Omental fat pad (tissue), 4 donors: ENCODE measurements around the gene PIK3IP1.

DNA sequence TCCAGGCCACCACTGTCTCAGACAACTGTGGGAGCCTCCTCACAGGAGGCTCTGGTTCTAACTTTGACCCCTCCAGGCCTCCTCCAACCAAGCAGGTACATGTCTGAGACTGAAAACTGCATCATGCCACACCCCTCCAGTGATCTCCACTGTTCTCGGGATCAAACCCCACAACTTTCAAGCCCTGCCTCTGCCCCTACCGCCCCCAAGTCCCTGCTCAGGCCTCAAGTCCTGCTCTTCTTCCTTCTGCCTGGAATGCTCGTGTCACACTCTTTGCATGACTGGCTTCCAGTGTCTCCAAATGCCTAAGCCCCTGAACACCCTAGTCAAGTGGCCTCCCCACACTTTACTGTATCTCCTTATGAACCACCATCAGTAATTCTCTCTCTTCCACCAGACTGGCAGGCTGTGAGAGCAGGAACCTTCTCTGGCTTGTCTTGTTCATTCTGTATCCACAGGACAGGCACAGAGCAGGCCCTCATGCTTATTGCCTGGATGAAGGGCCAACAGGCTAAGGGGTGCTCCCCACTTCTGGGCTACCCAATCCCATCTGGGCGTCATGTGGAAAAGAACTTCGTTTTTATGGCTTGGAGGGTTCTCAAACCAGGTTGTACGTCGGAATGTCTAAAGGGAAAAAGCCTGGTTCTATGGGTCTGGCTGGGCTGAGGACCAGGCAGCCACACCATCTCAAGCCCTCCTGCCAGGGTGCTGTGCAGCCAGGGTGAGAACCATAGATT, 41.2 kb downstream of the MORC2 start:
- PRO-cap: no peak
- RAMPAGE, long total RNA, 4 experiments: no peak in any of the 4 experiments

GRCh38 chr22:30936242-30937335, 32.0 kb downstream of the MORC2 start:
- PRO-cap: no peak
- RAMPAGE, long total RNA, 4 experiments: no peak in any of the 4 experiments

- PRO-cap: no peak
- RAMPAGE, long total RNA, 4 experiments: no peak in any of the 4 experiments
These were observed 30.6 kb downstream of the MORC2 start for GRCh38 chr22:30937812-30938443.

- PRO-cap: no peak
- RAMPAGE, long total RNA, 4 experiments: no peak in any of the 4 experiments
These were observed 4.9 kb upstream of the MORC2 start for GRCh38 chr22:30973264-30974171.

DNA sequence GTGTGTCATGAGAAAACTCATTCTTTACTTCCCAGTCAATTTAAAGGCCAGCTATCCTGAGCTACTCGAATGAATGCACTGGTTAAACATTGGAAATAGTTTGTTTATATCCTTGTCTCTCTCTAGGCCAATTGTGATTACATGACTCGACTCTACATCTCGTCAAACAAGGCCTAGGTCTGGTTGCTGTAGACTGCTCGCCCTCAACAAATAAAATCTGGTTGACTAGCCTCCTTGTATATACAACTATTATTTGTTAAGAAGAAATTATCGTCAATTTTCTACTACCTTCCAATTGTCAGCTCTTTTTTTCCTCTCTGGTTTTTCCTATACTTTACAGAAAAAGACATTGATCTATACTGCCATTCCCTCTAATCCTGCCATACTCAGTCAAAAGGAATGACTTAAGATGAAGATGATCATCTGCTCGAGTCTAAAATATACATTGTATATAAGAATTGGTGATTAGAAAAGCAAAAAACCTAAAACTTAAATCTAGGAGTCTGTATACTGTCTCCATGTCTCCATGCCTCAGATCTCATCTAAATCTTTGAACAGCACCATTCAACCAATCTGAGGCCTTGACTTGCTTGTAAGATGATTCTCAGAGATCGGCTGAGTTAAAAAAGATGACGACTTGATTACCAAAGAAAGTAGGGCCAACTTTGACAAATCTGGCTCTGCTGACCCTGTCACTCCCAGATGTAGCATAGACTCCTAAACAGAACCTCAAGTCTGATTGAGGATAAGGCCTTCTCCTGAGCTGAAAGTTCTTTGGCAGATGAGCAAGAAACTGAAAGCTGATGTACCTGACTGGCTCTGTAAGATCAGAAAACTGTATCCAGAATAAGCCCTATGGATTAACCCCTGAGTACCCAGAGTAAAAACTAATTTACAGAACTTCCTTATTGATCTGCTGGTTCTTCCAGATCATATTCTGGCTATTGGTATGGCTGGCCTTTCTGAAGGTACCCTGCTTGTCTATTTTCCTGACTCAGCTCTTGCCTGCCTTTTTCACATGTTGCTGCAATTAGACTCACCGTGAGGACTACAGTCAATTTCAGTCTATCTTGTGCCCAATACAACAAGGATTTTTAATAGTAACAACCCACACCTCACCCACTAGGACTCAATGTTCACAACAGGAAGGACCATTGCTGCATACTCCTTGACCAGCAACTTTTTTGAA, 8.5 kb upstream of the MORC2 start:
- PRO-cap: no peak
- RAMPAGE, long total RNA, 4 experiments: no peak in any of the 4 experiments

DNA sequence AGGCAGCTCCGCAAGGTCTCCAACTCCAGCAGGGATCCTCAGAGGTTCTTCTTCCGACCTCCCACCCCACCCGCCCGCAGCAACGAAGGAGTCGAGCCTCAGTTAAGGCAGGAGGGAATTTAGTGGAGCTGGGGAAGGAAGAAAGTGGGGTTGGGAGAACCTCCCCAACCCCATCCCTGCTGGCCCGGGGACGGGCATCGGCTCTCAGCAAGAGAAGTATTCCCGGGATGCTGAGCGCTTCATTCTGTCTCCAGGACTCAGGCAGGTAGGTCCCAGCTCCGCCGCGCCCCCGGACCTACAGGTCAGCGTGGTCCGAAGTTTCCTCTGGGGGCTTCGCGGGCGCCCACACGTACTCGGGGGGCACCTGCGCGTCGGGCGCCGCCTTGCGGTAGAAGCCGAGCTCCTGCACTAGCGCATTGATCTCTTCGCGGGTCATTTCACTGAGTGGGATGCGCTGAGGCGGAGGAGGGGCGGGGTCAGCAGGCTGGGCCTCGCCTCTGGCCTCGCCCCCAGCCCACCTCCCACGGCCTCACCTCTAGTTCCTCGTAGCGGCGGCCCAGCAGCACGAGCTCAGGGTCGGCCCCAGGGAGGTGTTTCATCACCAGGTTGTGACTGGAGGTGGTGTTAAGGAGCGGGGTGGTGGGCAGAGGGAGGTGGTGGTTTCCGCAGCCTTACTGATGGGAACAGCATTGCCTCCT, 2.5 kb downstream of the SELENOM start:
- PRO-cap: no peak
- RAMPAGE, long total RNA, 4 experiments: no peak in any of the 4 experiments

DNA sequence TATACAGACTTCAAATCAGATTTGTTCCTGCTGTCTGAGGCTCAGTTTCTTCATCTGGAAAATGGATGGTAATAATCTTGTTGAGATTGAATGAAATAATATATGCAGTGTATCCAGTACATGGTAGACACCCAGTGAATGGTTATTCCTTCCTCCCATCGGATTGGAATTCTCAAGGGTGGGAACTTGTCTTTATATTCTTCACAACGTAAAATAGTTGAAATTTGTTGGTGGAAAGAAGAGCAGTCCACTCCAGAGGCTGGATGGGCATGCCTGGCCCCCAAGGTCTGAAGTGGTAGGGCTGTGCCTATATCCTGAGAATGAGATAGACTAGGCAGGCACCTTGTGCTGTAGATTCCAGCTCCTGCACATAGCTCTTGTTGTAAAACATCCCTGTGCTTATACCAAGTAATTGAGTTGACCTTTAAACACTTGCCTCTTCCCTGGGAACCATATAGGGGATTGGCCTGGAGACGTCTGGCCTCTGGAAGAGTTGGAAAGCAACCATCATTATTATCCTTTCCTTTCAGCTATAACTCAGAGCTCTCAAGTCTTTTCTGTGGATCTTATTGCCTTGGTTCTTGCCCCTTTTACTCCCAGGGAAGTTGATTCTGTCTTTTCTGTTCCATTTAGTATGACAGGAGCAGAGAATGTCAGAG, 15.0 kb downstream of the LIMK2 start:
- PRO-cap: no peak
- RAMPAGE, long total RNA, 4 experiments: no peak in any of the 4 experiments

DNA sequence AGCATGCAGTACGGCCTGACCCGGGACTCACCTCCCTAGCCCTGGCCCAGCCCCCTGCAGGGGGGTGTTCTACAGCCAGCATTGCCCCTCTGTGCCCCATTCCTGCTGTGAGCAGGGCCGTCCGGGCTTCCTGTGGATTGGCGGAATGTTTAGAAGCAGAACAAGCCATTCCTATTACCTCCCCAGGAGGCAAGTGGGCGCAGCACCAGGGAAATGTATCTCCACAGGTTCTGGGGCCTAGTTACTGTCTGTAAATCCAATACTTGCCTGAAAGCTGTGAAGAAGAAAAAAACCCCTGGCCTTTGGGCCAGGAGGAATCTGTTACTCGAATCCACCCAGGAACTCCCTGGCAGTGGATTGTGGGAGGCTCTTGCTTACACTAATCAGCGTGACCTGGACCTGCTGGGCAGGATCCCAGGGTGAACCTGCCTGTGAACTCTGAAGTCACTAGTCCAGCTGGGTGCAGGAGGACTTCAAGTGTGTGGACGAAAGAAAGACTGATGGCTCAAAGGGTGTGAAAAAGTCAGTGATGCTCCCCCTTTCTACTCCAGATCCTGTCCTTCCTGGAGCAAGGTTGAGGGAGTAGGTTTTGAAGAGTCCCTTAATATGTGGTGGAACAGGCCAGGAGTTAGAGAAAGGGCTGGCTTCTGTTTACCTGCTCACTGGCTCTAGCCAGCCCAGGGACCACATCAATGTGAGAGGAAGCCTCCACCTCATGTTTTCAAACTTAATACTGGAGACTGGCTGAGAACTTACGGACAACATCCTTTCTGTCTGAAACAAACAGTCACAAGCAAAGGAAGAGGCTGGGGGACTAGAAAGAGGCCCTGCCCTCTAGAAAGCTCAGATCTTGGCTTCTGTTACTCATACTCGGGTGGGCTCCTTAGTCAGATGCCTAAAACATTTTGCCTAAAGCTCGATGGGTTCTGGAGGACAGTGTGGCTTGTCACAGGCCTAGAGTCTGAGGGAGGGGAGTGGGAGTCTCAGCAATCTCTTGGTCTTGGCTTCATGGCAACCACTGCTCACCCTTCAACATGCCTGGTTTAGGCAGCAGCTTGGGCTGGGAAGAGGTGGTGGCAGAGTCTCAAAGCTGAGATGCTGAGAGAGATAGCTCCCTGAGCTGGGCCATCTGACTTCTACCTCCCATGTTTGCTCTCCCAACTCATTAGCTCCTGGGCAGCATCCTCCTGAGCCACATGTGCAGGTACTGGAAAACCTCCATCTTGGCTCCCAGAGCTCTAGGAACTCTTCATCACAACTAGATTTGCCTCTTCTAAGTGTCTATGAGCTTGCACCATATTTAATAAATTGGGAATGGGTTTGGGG, 13.4 kb downstream of the PIK3IP1 start:
- PRO-cap: no peak
- RAMPAGE, long total RNA, 4 experiments: no peak in any of the 4 experiments

- PRO-cap: no peak
- RAMPAGE, long total RNA, 4 experiments: start-site peak on the minus strand in 1 of 4 experiments, at chr22:31290696-31290756 at its widest, 39 reads per replicate
These were observed 1.8 kb downstream of the PIK3IP1 start for GRCh38 chr22:31290581-31290802.

- PRO-cap: no peak
- RAMPAGE, long total RNA, 4 experiments: start-site peak on the minus strand in 2 of 4 experiments, at chr22:31292427-31292488 at its widest, 61 to 98 reads per replicate
These were observed at the start of gene PIK3IP1 for GRCh38 chr22:31292250-31292842. PIK3IP1 (minus strand) TSS chr22:31292488.

- PRO-cap: no peak
- RAMPAGE, long total RNA, 4 experiments: no peak in any of the 4 experiments
These were observed 1.3 kb upstream of the PATZ1 start for GRCh38 chr22:31347287-31348056.

GRCh38 chr22:31463467-31464103, 26.1 kb downstream of the EIF4ENIF1 start:
- PRO-cap: no peak
- RAMPAGE, long total RNA, 4 experiments: no peak in any of the 4 experiments

GRCh38 chr22:31560885-31561415, 64.6 kb downstream of the SFI1 start:
- PRO-cap: no peak
- RAMPAGE, long total RNA, 4 experiments: no peak in any of the 4 experiments

DNA sequence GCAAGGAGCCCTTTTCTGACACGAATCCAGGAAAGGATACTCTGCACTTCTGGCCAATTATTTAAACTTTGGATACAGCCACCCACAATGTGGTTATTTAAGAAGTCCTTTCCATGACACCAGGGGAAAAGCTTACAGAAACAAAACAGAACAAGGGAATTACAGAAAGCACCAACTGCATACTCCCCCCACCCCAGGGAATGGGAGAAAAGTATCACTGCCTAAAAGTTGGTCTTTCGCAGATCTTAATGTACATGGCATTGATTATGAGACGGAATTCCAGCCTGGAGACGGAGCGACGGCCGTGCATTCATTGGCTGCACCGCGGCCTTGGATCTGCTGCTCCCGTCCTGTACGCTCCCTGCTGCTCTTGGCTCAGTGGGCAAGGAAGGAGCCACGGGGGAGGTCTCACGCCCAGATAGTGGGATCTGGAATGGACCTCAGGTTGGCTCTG, 19.8 kb upstream of the PISD start:
- PRO-cap: no peak
- RAMPAGE, long total RNA, 4 experiments: no peak in any of the 4 experiments

GRCh38 chr22:31963688-31964516, 19.6 kb downstream of the YWHAH start:
- PRO-cap: no peak
- RAMPAGE, long total RNA, 4 experiments: no peak in any of the 4 experiments

GRCh38 chr22:31970460-31971226, 26.3 kb downstream of the YWHAH start:
- PRO-cap: no peak
- RAMPAGE, long total RNA, 4 experiments: no peak in any of the 4 experiments

GRCh38 chr22:32412388-32412609, 252 bp upstream of the RTCB start:
- PRO-cap: no peak
- RAMPAGE, long total RNA, 4 experiments: no peak in any of the 4 experiments

GRCh38 chr22:32489108-32489801, 14.6 kb downstream of the FBXO7 start:
- PRO-cap: no peak
- RAMPAGE, long total RNA, 4 experiments: no peak in any of the 4 experiments

DNA sequence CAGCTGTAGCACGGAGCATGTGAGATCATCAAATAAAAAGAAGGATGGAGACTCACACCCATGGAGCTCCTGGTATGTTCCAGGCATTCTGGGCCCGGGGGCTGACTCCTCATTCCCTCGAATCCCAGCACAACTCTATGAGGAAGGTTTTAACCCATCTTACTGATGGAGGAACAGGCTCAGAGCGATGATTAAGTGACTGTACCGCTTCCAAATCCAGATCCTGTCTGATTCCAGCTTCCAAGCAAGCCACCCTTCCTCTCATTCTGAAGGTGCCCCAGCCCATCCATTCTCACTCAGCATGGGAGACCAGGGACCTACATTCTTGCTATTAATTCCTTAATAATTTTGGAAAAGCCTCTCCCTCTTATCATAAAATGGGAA, 60.3 kb downstream of the FBXO7 start:
- PRO-cap: no peak
- RAMPAGE, long total RNA, 4 experiments: no peak in any of the 4 experiments

DNA sequence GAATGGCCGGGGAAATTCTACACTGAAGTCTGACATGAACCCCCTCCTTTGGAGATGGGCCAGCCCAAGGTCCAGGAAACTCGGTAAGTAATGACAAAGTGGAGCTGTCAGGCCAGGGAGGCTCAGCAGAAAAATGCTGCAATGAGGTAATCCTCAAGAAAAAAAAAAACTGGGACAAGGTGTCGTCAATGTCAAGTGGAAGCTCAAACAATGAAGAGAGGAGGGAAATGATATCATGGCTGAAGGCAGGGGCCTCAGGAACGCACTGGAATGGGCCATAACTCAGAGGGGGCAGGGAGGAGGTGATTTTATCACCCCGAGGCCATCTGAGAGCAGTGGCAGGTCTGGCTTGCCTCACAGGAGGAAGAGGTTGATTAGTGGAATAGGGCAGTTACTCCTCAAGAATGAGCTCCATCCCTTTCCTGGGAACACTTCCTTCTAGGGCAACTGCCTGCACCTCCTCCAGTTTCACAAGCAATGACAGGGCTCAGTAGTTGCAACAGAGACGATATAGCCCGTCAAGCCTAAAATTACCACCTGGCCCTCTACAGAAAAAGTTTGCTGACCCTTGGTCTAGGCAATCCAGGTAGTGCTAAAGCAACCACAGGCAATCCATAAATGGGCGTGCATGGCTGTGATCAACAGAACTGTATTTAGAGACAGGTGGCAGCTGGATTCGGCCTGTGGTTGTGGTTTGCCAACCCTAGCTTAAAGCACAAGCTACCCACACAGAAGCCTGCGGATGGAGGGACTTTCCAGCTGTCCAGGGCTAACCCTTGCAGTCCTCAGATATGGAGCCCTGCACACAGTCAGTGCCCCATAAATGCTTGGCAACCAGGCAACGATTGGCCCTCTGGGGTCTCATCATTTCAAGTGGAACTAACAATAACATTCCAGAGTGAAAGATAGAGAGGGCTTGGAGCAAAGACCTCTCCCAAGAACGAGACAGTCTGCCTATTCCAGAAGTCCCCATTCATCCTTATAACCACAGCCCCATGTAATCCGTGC, 65.3 kb downstream of the FBXO7 start:
- PRO-cap: no peak
- RAMPAGE, long total RNA, 4 experiments: no peak in any of the 4 experiments